MCF 10A (cell line): ENCODE data around the gene GINS3.

DNA sequence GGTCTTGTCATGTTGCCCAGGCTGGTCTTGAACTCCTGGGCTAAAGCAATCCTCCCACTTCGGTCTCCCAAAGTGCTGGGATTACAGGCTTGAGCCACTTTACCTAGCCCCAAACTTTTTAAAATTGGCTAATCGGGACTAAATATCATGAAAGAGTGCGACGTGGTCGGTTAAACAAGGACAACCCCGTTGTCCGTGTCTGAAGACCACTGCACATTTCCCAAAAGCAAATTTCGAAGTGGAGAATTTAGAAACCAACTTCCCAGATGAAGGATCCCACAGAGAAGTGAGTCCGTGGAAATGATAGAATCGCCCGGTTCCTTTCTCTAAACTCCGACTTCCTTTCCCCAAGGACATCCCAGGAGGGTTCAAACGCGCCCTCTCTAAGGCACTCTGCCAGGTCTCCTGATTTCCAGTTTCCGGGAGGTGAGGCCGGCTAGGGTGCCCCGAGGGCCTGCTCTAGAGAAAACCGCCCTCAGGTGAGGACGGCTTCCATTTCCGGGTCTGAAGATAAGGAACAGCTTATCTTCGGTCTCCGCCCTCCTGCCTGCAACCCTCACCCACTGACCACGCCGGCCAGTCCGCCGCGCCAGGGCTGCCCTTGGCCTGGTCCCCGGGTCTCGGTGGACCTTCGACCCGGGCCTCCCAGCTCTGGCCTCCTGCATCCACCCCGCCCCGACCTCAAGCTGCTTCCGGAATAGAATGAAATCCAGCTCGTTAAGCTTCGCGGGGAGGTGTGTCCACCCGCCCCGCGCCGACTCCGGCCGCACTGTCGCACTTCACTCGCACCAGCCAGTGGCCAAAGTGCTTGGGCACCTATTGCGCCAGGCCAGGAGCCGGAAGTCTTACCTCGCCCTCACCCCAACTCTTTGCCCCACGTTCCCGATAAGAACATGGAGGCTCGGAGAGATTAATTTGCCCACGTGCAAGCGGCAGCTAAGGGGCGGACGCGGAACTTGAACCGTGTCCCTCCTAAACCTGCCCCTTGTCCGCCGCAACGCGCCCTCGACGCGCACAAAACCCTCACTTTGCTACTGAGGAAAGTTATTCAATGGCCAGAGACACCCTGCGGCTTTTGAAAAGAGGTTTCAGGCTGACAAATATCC is 962 bp upstream of the MMP15 start:
- PRO-cap = no peak
- RRBS = 64% methylated on average over 29 of the region's 65 CpGs

- PRO-cap = no peak
- RRBS = no CpG with 5 or more reads among the region's 7 CpGs
Observed at GRCh38 chr16:58159432-58160403, 30.5 kb upstream of the CFAP20 start.

DNA sequence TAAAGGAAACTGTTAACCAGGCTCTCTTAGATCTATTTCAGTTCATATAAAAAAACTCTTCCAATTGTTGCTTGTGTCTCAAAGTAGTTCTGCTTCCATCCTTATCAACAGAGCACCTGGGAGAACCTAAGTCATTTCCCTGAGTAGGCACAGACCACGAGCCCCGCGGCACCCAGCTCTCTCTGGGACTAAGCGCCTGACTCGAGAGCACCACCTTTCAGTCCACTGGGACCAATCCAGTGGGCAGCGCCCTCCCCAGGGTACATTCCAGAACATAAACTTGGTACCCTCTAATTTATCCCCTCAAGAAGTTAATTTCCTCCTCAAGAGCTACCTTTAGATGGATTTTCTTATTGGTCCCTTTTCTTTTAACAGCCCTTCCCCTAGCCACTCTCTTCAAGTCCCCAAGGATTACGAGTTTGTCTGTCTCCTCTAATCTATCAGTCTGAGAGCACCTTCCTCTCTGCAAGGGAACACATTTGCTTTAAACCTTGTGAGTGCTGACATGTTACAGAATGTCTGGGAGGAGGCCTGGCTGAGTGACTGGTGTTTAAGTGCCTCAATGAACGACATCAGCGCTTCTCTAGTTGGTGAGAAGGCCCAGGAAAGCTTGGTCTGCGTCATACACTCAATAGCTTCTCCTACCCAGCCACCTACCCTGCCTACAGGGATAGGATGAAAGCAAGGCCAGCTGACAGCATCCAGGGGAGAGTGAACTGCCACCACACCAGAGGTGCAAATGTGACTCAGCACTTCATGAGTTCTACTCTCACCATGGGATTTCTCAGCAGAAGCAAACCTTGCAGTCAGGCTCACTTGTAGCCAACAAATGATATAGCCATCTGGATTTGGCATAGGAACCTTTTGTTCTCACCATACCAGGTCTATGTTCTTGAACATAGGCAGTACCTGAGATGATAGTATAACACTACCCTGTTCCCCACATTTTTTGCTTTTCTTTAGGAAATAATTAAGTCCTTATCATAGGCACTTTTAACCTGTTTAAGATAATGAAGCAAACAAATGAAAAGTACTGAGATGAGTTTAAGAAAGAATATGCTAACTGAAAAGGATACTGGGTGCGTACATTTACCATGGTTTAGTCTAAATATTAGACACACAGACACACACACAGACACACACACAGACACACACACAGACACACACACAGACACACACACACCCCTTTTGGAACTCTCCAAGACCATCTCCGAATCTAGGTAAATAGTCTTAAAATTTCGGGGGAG is 31.6 kb upstream of the CFAP20 start:
- PRO-cap = no peak
- RRBS = no CpG with 5 or more reads among the region's 13 CpGs

DNA sequence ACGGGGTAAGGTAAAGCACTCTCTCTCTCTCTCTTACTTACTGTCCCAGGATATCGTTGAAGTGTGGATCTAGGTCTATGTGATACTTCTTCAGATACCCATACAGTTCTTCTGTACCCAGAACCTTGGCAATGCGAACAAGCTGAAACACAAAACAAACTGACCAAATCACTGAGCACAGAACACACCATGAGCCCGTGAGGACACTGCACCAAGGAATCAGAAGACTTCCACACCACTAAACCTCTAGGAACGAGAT is 31.4 kb downstream of the CSNK2A2 start:
- PRO-cap = no peak
- RRBS = no CpG with 5 or more reads among the region's 5 CpGs

DNA sequence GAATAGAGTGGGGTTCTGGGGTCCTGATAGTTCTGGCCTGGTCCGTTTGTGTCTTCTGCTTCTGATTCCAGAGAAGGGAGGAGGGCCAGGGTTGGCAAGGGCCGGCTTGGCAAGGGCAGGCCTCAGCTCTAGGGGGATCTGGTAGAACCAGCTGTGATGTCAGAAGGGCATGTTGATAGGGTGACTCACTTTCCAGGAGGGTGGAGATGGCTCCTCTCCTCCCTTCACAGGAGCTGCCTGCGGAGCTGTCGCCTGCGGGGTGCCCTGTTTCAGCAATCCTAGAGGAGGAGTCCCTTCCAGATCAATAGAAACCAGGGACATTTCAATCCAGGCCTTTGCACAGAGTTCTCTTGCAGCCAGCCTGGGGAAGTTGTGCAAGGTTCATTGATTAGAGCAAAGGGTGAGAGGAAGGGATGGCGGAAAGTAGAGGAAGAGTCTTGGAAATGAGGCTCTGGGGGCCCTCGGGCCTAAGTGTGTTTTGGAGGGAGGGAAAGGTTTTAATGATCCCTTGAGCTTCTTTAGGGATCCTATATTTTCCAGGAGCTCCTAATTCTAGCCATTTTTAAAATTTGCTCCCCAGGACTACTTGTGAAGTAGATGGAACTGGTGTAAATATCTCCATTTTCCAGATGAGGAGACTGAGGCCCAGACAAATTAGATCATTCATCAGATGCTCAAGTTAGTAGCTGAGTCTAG is 24.7 kb upstream of the CSNK2A2 start:
- PRO-cap = no peak
- RRBS = no CpG with 5 or more reads among the region's 7 CpGs

GRCh38 chr16:58392127-58393189 is at the start of gene GINS3:
GINS3 (plus strand) TSS chr16:58392471.
- PRO-cap = bidirectional peak, plus-strand start at chr16:58392414, minus-strand start at chr16:58392391; bidirectional peak, plus-strand start at chr16:58392889, minus-strand start at chr16:58392826
- RRBS = no CpG with 5 or more reads among the region's 68 CpGs

DNA sequence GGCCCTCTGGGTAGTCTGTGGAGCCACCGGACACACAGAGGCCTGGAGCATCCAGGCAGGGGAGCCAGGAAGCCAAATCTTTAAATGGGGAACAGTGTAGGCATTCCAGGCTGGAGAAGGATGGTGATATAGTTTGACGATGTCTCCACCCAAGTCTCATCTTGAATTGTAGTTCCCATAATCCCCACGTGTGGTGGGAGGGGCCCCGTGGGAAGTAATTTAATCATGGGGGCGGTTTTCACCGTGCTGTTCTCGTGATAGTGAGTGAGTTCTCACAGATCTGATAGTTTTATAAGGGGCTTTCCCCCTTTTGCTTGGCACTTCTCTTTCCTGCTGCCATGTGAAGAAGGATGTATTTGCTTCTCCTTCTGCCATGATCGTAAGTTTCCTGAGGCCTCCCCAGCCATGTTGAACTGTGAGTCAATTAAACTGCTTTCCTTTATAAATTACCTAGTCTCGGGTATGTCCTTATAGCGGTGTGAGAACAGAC is 28.8 kb downstream of the GINS3 start:
- PRO-cap = no peak
- RRBS = no CpG with 5 or more reads among the region's 10 CpGs

- PRO-cap = no peak
- RRBS = no CpG with 5 or more reads among the region's 6 CpGs
Observed at GRCh38 chr16:58426079-58426455, 33.8 kb downstream of the GINS3 start.

DNA sequence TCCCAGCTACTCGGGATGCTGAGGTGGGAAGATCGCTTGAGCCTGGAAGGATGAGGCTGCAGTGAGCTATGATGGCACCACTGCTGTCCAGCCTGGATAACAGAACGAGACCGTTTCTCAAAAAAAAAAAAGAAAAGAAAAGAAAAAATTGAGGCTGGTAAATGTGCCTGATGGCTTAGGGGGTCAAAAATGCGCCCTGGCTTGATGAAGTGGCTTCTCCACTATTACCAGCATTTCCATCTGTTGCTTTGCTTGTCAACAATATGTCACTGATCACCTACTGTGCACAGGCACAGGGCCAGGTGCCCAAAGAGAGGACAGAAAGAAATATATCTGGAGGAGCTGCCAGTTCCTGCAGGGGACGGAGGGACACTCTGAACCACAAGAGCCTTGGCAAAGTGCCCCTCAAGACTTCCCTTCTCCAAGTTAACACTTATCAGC is 34.6 kb downstream of the GINS3 start:
- PRO-cap = no peak
- RRBS = no CpG with 5 or more reads among the region's 6 CpGs

- PRO-cap = bidirectional peak, plus-strand start at chr16:58638458, minus-strand start at chr16:58638319
- RRBS = no CpG with 5 or more reads among the region's 8 CpGs
Observed at GRCh38 chr16:58638115-58638527, 8.5 kb upstream of the CNOT1 start.

GRCh38 chr16:58723545-58723975 is 10.6 kb downstream of the GOT2 start:
- PRO-cap = no peak
- RRBS = no CpG with 5 or more reads among the region's 6 CpGs

GRCh38 chr16:58756308-58756802 is 22.2 kb upstream of the GOT2 start:
- PRO-cap = no peak
- RRBS = no CpG with 5 or more reads among the region's 9 CpGs

- PRO-cap = no peak
- RRBS = 74% methylated on average over 8 of the region's 25 CpGs
Observed at GRCh38 chr16:62035111-62035486, 1.1 kb downstream of the CDH8 start.

- PRO-cap = no peak
Observed at GRCh38 chr16:63664800-63665096, 1457.1 kb downstream of the CDH11 start.

DNA sequence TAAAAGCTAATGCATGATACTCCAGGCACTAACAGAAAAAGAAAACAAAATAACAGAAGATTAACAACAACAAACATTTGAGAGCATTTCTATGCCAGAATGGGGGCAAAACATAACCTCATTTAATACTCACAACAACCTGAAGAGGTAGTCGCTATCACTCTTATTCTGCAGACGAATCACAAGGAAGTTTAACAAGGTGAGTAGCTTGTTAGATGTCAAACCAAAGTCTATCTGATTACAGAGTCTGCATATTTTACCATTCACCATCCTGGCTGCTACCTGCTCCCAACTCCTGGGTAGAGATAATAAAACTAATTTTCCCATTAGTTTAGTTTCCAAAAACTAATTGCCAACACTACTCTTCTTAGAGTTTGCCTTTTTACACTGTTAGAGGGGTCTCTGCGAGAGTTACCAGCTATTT is 904.8 kb downstream of the CDH11 start:
- PRO-cap = no peak
- RRBS = no CpG with 5 or more reads among the region's 3 CpGs

DNA sequence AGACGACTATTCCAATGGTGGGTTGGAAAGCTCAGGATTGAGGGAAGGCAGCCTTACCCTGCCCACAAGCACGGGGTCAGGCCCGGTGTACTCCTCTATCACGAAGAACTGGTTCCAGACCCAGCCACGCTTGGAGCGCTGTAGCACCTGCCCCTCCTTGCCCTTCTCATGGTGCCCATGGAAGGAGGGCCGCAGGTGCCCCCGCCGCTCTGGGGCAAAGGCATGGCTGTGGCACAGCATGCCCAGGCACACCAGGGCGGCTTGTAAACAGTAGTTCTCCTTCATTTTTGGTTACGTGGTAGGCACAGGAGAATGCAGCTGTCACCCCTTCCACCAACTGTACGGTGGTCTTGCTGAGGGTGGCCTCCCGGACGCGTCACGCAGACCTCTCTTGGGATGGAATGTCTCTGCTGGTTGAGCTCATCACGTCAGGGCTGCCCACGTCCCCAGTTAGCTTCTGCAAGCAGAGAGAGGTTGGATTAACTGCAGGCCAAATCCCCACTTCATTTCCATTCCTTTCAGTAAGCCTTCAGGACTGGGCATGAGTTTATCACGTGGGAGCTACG is 117.2 kb downstream of the CDH11 start:
- PRO-cap = no peak
- RRBS = no CpG with 5 or more reads among the region's 20 CpGs

- PRO-cap = no peak
- RRBS = no CpG with 5 or more reads among the region's 5 CpGs
Observed at GRCh38 chr16:65068906-65069349, 52.9 kb downstream of the CDH11 start.

DNA sequence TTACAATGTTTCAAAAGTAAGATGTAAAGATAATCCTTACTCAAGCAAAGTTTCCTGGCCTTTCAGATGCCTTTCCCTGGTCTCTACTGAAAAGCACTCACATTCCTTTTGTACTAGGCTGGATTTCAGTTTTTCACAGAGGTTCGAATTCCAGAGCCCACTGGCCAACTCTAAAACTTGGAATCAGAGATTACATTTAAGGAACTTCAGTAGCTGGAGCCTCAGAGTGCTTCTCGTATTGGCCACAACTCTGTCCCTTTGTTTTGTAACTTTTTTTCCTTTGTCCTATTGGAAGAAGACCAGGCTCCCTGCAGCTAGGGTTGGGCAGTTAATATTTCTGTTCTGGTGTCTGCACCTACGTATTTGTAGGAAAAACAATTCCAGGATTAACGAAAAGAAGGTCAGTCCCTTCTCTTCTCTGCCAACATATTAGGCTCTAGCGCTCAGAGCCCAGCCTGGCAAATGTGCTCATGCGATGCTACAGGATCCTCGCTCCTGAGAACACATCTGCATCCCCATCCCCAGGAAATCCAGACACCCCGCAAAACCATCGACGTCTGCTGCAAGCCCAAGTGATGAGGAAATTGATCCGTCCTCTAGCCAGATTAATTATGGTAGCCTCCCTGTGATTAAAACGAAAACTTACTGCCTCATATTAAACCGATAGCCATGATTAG is 1.9 kb downstream of the CDH11 start:
- PRO-cap = no peak
- RRBS = no CpG with 5 or more reads among the region's 13 CpGs

DNA sequence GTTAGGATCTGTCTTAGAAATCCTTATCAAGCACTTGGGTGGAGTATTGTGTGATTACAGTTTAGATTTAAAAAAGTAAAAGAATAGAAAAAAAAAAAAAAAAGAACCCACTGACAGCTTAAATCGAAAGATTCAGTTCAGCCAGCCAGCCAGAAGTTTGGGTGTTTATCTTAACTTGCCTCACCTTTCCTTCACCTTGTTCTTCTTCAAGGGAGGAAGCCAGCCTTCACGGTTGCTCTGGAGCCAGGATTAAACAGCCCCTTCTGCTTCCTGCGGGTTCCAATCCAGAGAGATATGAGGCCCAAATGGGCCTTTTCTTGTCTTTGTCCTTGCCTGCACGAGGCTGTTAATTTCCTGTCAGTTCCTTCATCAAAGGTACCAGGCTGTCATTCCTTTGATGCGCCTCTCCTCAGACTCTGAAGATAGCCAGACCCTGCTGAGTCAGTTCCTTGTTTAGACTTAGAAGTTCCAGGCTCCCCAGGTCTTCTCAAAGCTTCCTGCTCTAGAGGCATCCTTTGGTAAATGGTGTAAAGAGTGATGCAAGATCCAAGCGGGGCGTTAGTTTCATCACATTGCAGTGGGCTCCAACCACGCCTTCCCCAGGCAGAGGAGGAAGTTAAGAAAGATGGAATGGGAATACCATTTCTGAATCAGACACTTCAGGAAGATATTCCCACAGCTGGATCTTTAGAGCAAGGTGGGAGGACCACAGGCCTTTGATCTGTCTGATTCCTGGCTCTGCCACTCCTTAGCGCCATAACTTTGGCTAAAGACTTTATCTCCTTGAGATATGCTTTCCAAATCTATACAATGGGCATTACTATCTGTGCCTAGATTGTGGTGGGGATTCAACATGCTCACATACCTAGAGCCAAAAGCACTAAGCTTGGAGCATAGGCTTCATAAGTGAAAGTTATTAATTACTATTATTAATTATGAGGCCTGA is 4.0 kb upstream of the CDH11 start:
- PRO-cap = no peak
- RRBS = no CpG with 5 or more reads among the region's 9 CpGs

DNA sequence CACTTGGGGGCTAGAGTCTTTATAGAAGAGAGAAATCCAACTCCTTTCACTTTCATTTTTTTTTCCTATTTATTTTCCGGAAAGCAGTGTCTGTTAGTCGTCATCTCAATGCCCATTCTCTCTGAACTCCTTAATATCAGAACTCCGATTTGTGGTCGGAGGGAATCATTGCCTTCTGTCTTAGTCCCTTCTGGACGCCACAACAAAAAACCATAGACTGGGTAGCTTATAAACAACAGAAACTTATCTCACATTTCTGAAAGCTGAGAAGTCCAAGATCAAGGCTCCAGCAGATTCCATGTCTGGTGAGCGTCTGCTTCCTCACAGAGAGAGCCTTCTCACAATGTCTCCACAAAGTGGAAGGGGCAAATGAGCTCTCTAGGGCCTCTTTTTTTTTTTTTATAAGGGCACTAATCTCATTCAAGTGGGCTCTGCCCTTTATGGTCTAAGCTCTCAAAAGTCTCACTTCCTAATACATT is 296.6 kb upstream of the CDH11 start:
- PRO-cap = no peak
- RRBS = no CpG with 5 or more reads among the region's 6 CpGs